UCH-1 (cell line): ENCODE measurements around a stretch of chr16.

DNA sequence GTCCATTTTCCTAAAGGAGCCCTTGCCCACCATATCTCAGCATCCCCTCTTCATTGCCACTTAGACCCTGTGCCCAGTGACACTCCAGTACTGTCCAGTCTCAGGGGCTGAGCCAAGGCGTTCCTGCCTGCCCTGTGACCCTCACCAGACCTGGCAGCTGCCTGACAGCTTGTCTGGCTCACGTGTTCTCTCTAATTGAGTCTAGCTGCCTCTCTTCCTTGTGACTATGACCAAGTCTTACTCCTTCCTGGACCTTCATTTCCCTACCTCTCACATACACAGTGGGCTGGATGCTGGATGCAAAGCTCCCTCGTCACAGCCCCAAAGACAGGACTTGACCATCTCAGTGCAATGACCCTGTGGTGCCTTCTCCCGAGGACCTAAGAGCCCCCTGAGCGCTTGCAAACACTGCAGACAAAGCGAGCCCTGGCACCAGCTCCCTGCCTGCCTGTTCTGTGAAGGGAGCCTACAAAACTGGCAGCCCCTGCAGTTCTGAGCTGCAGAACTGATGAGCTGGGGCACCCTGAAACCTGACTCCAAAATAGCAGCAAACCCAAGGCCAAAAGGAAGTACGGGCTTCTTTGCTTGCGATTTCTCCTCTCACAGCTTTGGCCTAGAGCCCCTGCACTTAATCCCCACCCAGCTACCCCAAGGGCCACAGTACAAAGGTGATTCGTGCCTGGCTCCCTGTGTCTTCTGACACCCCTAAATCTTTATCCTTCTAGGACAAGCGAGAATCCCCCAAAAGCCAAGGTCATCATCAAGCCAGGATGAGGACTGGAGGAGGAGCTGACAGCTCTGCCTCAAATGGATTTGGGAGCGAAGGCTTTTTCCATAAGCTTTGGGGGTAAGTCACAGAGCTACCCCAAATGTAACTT is 1.6 kb downstream of the DEXI start:
- RRBS = no CpG with 5 or more reads among the region's 11 CpGs

GRCh38 chr16:10942727-10943125 is 458 bp upstream of the DEXI start:
- RRBS = no CpG with 5 or more reads among the region's 16 CpGs

DNA sequence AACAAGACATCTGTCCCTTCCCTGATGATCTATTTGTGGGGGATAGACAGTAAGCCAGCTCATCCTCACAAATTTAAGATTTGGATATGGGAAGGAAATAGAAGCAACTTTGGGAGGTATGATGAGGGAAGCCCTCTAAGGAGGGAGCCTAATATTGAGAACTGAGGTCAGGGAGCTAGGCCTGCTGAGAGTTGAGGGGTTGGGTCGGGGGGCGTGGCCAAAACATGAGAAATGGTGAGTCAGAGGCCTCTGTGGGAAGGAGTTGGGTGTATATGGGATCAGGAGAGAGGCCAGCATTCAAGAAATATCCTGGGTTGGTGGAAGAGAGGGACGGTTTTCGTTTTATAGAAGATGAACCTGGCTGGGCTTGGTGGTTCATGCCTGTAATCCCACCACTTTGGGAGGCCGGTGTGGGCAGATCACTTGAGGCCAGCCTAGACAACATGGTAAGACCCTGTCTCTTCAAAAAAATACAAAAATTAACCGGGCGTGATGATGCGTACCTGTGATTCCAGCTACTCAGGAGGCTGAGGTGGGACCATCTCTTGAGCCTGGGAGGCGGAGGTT is 48.5 kb downstream of the CLEC16A start:
- RRBS = 14% methylated on average over 1 of the region's 9 CpGs

GRCh38 chr16:11004769-11005428 is 60.5 kb downstream of the CLEC16A start:
- RRBS = no CpG with 5 or more reads among the region's 4 CpGs

DNA sequence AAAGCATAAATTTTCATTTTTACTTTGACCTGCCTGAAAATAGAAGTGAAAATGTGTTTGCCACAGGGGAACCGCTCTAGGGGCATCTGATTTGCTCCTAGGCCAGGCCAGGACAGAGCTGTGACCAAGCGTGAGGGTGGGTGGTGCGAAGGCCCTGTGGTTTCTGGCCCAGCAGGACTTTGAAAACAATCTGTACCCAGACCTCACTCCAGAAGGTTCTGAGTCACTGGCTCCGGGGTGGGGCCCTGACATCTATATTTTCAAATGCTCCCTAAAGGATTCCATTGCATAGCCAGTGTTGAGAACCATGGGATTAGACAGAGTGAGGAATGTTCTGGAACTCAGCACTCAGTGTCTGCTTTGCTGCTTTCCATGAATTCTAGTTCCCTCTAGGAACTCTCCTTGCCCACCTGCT is 133.7 kb downstream of the CLEC16A start:
- RRBS = no CpG with 5 or more reads among the region's 4 CpGs

- RRBS = no CpG with 5 or more reads among the region's 17 CpGs
These were observed 120.5 kb downstream of the SOCS1 start for GRCh38 chr16:11135311-11136176.

GRCh38 chr16:11179940-11180902 is 75.8 kb downstream of the SOCS1 start:
- RRBS = 98% methylated on average over 6 of the region's 21 CpGs

DNA sequence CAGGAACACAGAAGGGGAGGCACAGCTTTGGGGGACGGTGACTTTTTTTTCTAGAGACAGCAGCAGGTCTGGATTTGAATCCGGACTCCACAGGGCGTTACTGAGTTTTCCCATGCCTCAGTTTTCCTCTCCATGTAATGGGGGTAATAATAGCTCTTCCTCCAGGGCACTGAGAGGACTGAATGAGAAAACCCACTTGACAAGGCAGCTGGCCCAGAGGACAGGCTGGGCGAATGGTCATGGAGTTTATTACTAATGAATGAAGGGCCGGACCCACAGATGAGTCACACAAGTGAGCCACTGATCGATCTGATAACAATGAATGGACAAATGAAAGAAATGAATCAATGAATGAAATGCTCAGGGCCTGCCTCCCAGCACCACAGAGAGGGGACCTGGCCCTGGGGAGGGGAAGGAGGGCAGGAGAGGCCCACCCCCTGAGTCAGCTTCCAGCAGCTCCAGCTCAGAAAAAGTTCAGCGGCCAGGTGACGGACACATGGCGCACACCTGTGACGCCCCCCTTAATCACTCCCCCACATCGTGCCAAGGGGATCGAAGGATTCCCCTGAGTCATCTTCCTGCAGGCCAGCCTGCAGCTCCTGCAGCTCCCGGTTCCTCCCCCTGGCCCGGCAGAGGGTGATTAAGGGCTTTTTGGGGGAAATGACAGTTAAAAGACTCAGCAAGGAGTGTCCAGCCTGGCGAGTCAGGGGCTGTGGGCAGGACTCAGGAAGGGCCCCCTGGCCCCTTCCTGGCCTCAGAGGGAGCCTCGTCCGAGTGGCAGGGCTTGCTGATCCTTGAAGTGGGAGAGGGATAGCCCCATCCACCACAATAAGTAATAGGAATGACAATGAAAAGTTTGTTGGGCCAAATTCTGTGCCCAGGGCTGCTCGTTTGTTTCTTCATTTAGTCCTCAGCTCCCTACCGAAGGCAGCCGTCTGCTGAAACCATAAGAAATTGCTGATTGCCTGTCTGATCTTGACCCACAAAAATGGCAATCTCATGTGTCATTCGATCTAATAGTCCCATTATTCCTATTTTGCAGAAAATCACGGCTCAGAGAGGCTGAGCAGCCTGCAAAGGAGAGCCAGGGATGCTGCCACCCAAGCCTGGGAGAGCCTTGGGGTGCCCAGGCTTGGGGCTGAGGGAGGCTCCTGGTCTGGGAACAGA is 54.1 kb downstream of the SOCS1 start:
- RRBS = no CpG with 5 or more reads among the region's 22 CpGs

DNA sequence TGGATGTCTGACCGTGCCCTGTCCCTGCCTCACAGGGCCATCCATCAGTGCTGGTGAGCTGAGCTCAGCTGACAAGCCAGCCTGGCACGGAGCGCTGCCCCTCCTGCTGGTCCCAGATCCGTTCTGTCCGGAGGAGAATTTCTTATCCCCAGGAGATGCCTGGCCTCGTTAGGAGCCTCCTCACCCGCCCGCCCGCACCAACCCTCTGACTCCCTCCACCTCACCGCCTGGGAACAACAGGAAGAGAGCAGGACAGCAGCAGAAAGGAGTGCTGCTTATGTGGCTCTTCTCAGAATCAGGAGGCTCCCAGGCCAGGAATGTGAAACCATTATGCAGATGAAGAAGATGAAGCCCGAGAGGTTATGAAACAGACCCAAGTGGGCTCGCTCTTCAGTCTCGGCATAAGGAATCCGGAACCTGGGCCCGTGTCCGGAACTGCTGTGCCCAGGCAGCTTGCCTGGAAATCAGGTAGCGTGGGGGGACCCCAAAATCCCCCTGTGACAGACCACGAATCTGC is 28.8 kb upstream of the RMI2 start:
- RRBS = no CpG with 5 or more reads among the region's 18 CpGs

- RRBS = no CpG with 5 or more reads among the region's 7 CpGs
These were observed 16.7 kb upstream of the RMI2 start for GRCh38 chr16:11328510-11329014.

GRCh38 chr16:11329015-11329681 is 16.1 kb upstream of the RMI2 start:
- RRBS = no CpG with 5 or more reads among the region's 10 CpGs

DNA sequence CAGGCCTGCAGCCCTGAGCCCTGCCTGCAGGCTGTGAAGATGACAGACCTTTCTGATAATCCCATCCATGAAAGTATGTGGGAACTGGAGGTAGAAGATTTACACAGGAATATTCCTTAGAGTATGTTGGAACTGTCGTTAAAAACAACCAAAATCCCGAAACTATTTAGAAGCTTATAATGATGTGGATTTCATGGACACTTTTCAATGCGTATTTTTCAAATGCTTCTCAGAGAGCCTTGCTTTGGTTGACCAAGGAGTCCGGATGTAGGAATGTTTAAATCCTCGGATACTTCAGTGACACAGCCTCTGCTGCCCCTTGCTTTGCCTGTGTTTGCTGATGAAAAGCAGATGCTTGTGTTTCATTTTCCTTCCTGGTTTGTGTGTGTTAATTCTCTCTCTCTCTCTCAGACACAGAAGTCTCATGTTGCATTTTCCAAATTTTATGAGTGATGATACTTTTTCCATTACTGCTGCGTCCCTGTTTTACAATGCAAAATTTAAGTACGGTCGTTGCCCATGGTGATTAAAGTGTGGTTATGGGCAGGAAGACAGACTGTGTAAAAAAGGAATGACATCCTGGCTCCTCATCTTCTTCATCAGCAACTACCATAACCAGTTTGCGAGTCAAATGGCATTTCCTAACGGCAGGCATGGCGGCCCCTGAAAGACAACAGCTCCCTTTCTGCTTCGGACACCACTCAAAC is 5.6 kb downstream of the RMI2 start:
- RRBS = no CpG with 5 or more reads among the region's 12 CpGs

DNA sequence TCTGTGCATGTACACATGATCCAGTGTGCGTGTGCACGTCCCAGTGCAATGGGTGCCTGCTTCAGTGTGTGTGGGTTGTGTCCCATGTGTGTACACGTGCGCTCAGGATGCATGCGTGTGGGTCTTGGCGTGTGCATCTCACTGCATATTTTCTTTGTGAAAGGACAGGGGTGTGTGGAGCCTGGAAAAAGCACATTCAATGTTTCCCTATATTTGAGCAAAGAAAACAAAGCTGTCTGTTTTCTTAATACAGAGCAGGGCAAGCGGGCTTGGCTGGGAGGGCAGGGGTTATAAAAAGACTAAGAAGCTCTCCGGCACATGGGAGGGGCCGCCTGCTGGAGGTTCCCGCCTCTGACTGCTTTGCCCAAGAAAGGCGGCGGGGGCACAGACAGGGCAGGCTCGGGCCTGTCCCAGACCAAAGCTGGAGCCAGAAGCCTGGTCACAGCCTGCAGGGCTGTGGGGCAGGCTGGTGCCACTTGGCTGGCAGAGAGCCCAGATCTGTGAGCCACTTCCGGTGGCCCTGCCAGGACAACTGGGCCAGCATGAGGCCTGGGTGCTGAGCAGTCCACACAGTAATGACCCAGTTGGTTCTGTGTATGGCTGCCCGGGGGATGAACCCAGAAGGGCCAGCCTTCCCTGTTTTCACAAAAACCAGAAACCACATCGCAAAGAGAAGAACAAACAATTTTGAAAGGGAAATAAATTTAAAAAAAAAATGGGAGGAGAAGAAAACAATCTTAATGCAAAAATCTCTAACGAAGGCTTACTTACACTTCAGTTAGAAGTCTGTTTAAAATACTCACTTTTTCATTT is 29.7 kb downstream of the ENSG00000188897 start:
- RRBS = 15% methylated on average over 2 of the region's 17 CpGs

GRCh38 chr16:11535352-11536038 is 8.4 kb upstream of the ENSG00000188897 start:
- RRBS = no CpG with 5 or more reads among the region's 12 CpGs

- RRBS = no CpG with 5 or more reads among the region's 6 CpGs
These were observed 15.2 kb downstream of the LITAF start for GRCh38 chr16:11571394-11571958.

DNA sequence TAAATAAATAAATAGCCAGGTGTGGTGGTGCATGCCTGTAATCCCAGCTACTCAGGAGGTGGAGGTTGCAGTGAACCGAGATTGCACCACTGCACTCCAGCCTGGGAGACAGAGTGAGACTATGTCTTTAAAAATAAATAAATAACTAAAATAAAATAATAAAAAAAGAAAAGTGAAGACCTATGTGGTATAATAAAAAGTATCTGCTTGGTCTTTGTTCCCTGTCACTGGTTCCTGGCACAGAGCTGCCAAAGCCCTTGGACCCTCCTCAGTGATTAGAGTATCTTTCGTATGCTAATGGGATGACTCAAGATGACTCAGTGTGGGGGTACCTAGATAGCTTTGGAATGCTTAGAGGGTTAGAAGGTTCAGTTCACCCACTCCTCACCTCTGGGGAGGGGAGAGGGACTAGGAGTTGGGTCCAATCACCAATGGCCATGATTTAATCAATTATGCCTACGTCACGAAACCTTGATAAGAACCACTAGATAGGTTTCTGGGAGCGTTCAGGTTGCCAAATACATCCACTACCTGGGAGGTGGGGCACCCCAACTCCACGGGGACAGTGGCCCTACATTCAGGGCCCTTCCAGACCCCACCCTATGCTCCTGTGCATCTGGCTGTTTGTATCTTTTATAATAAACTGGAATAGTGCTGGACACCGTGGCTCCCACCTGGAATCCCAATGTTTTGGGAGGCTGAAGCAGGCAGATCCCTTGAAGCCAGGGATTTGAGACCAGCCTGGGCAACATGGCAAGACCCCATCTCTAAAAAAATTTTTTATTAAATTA is 29.0 kb upstream of the LITAF start:
- RRBS = no CpG with 5 or more reads among the region's 7 CpGs

- RRBS = no CpG with 5 or more reads among the region's 10 CpGs
These were observed 33.0 kb upstream of the SNN start for GRCh38 chr16:11635203-11635658.

- RRBS = no CpG with 5 or more reads among the region's 17 CpGs
These were observed 6.4 kb downstream of the SNN start for GRCh38 chr16:11674488-11675150.

GRCh38 chr16:11697779-11698027 is 29.4 kb downstream of the SNN start:
- RRBS = no CpG with 5 or more reads among the region's 4 CpGs

GRCh38 chr16:11710054-11710520 is 32.6 kb downstream of the TXNDC11 start:
- RRBS = no CpG with 5 or more reads among the region's 3 CpGs